Transverse colon (tissue), 4 donors: ENCODE measurements around the genes SENP3, DNAH2, TMEM88, ALOX15B and PER1.

DNA sequence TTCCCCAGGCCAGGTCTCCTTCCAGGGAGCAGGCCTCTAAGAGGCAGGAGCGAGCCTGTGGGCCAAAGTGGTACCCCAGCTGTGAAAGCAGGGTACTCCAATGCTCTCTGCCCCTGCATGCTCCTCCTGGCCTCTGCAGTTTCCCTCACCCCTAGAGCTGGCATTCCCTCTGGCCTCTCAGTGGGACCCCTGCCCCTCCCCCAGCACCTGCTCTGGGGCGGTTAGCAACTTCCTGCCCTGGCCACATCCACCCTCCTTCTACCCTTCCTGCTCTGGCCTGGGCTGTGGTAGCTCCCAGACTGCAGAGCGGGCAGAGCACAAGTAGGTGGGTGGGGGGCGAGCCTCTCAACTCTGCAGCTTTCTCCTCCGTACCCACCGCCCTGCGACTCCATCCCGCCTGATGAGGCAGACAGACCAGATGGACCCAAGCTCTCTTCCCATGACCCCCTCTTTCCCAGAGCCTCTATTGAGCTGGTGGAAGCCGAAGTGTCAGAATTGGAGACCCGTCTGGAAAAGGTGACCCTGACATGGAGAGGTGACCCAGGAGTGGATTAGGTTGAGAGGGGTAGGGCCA, 612 bp downstream of the ACAP1 start:
- PRO-cap = bidirectional peak, plus-strand start at position 297 of the sequence, minus-strand start at position 260 of the sequence
- RAMPAGE, long total RNA, 4 experiments = no peak in any of the 4 experiments

- PRO-cap = bidirectional peak, plus-strand start at chr17:7437196, minus-strand start at chr17:7437075
- RAMPAGE, long total RNA, 4 experiments = no peak in any of the 4 experiments
Measured at GRCh38 chr17:7436868-7437444, 1.7 kb downstream of the TMEM102 start.

DNA sequence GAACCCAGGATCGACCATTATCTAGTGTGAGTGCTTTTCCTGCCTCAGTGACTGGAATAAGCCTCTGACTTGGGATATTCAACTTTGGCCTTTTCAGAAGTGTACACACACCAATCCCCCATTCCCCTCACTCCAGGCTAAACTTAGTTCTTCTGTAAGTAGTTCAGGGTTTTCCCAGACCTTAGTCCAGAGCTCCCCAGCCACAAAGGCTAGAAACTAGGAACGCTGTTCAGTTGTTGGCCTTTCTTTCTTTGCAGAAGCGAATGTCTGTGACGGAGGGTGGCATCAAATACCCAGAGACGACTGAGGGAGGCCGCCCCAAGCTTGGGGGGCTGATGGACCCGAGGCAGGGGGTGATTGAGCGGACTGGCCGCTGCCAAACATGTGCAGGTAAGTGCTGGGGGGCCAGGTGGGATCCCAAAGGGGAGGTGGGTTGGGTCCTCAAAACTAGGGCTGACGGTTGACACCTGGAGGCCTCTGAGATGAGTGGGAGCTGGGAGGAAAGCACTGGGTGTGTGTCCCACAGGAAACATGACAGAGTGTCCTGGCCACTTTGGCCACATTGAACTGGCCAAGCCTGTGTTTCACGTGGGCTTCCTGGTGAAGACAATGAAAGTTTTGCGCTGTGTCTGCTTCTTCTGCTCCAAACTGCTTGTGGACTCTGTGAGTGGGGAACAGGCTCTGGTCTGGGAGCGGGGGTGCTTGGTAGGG, 14.6 kb downstream of the SLC35G6 start:
- PRO-cap = no peak
- RAMPAGE, long total RNA, 4 experiments = no peak in any of the 4 experiments

DNA sequence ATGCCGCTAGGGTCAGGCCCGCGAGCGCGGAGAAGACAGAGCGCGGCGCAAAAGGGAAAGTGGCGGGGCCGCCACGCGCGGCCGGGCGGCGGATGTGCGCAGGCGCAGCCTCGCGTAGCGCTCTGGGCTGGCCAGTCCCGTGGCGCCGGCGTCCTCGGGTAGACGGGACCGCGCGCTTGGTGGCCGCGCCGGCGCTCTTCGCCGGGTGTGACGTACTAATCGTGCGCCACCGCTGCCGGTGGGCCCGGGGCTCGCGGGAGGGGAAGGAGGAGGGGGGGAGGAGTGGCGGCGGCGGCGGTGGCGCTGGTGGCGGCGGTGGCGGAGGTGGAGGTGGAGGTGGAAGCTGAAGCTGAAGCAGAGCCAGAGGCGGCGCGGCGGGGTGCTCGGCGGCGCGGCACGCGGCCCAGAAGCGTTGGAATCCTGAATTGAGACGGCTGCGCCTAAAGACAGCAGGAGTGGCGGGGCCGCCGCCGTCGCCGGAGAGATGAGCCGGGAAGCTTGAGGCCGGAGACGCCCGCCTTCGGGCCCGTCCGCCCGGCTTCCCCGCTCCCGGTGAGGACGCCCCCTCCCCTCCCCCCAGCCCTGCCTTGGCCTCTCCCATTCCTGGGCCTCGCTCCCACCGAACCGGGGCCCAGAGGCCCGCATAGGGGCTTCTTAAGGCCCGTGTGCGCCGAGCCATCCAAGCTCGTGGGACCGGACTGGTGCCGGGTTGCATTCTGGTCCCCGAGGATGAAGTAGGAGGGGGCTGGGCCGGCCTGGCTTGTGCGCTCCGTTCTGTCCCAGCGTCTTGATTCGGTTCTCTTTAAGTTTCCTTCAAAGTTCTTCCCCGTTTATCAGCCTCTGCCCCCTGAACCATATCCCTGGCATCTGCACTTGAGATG, at the start of gene SENP3:
TSS of gene SENP3 (plus strand) at position 208 of the 881 bp plus-strand sequence.
- PRO-cap = bidirectional peak, plus-strand start at position 270 of the sequence, minus-strand start at position 124 of the sequence
- RAMPAGE, long total RNA, 4 experiments = no peak in any of the 4 experiments

GRCh38 chr17:7626173-7626847, 1.3 kb downstream of the SAT2 start:
- PRO-cap = unidirectional peak, plus-strand start at chr17:7626517
- RAMPAGE, long total RNA, 4 experiments = start-site peak on the minus strand in 1 of 4 experiments, at chr17:7626516-7626606 at its widest, 24 reads per replicate

- PRO-cap = no peak
- RAMPAGE, long total RNA, 4 experiments = no peak in any of the 4 experiments
Measured at GRCh38 chr17:7716827-7717925, at the start of gene DNAH2. Gene DNAH2 (plus strand): TSS chr17:7717744.

GRCh38 chr17:7841044-7842135, 7.4 kb downstream of the KDM6B start:
- PRO-cap = unidirectional peak, plus-strand start at chr17:7841488; unidirectional peak, plus-strand start at chr17:7841540; bidirectional peak, plus-strand start at chr17:7841945, minus-strand start at chr17:7841695
- RAMPAGE, long total RNA, 4 experiments = no peak in any of the 4 experiments

GRCh38 chr17:7842136-7842489, 8.1 kb downstream of the KDM6B start:
- PRO-cap = bidirectional peak, plus-strand start at chr17:7842349, minus-strand start at chr17:7842218
- RAMPAGE, long total RNA, 4 experiments = no peak in any of the 4 experiments

GRCh38 chr17:7854558-7855453, at the start of gene TMEM88:
Gene TMEM88 (plus strand): TSS chr17:7855066.
- PRO-cap = bidirectional peak, plus-strand start at chr17:7855066, minus-strand start at chr17:7854950
- RAMPAGE, long total RNA, 4 experiments = start-site peak on the plus strand in 2 of 4 experiments, at chr17:7855051-7855067 at its widest, 24 to 72 reads per replicate

- PRO-cap = no peak
- RAMPAGE, long total RNA, 4 experiments = no peak in any of the 4 experiments
Measured at GRCh38 chr17:7877071-7877538, 11.5 kb upstream of the CHD3 start.

DNA sequence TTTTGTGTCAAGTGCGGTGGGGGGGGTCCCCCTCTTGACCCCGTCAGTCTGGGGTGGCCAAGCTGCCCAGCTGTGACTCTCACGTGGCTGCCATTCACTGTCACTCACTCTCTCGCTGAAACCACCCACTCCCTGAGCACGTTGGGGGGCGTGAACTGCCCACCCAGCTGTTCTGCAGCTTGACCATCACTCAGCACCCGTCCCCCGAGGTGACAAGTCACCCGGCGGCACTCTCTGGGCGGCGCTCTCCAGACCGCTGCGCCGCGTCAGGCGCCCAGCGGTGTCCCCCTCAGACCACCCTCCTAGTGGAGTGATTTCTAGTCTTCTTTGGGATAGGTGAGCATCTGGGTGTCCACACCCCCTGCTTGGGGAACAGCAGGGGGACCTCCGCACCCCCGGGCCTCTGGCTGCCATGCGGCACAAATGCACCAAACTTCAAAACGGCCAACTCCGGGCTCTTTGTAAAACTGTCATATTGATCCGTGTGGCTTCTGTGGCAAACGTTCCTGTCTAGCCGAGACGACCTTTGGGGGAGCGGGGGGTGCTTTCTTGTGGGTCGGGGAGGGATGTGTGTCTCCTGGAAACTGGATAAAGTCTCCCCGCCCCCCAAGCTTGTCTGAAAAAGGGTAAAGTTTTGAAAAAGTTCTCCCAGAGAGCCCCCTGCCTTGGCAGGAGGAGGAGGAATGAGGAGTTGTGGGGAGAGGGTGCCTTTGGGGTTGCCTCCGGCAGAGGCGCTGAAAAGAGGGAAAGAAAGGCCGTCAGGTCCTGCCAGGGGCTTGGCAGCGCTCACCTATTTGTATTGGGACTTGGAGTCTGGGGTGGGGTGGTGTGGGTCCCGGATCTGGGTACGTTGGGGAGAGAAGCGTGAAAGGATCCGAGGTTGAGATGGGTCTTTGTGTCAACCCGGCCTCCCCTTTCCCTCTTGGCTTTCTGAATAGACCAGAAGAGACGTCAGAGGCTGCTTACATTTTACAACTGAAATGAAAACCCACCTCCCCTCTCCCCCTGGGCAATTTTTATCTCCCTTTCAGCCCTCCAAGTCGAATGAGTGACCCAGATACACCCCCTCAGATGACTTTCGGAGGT, 2.2 kb upstream of the CHD3 start:
- PRO-cap = bidirectional peak, plus-strand start at position 227 of the sequence, minus-strand start outside the sequence; unidirectional peak, minus-strand start at position 792 of the sequence; unidirectional peak, minus-strand start at position 924 of the sequence
- RAMPAGE, long total RNA, 4 experiments = start-site peak on the plus strand in 1 of 4 experiments, centred at position 219 of the sequence, 13 reads per replicate

DNA sequence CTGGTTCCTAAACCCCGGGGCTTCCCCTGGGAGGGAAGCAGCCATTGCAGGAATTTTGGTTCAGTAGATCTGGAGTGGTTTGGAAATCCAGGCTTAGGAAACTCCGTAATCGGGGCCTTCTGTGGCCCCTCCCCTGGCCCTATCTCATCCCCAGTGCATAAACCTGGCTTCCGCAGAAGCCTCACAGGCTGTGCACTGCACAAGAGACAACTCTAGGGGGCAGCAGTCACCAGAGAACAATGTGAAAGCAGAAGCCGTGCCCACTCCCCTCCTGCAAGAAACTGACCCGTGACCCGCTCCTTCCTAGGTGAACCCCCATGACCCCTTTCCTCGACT, 14.2 kb downstream of the GUCY2D start:
- PRO-cap = no peak
- RAMPAGE, long total RNA, 4 experiments = no peak in any of the 4 experiments

DNA sequence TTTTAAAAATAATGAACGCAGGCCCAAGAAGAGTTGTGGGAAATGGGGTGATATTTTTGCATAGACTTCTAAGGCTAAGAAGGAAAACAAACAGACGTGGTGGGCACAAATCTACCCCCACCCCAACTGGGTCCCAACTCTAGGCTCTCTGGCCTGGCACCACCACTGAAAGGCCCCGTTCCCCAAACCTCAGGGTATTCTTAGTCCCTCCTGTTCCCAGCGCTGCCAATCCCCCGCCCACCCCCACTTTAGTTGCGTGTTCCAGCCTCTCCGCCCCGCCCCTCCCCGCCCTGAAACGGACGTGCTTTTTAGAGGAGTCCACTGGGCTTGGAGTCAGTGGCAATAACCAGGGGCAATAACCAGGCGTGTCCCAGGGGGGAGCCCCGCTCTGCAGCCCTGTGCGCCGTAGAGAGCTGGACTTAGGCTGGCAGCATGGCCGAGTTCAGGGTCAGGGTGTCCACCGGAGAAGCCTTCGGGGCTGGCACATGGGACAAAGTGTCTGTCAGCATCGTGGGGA, at the start of gene ALOX15B:
TSS of gene ALOX15B (plus strand) at position 336 of the 517 bp plus-strand sequence.
- PRO-cap = bidirectional peak, plus-strand start at position 336 of the sequence, minus-strand start at position 167 of the sequence
- RAMPAGE, long total RNA, 4 experiments = no peak in any of the 4 experiments

GRCh38 chr17:8057005-8057565, 18.2 kb downstream of the ALOX15B start:
- PRO-cap = no peak
- RAMPAGE, long total RNA, 4 experiments = no peak in any of the 4 experiments

- PRO-cap = bidirectional peak, plus-strand start at chr17:8069696, minus-strand start at chr17:8069641
- RAMPAGE, long total RNA, 4 experiments = no peak in any of the 4 experiments
Measured at GRCh38 chr17:8069392-8070270, 17.9 kb downstream of the ALOX12B start.

- PRO-cap = no peak
- RAMPAGE, long total RNA, 4 experiments = no peak in any of the 4 experiments
Measured at GRCh38 chr17:8090857-8091803, 3.6 kb upstream of the ALOX12B start.

DNA sequence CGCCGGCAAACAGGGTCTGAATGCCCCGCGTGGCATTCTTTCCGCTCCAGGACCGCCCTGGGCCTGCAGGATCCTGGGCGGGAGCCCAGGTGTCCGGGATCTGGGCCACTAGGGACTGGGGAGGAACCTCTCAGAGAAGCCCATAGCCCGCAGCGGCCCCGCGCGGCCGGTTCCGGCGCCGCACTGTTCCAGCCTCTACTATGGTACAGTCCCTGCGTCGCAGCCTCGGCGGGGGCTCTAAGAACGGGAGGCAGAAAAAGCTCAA, 361 bp upstream of the ALOXE3 start:
- PRO-cap = no peak
- RAMPAGE, long total RNA, 4 experiments = no peak in any of the 4 experiments

DNA sequence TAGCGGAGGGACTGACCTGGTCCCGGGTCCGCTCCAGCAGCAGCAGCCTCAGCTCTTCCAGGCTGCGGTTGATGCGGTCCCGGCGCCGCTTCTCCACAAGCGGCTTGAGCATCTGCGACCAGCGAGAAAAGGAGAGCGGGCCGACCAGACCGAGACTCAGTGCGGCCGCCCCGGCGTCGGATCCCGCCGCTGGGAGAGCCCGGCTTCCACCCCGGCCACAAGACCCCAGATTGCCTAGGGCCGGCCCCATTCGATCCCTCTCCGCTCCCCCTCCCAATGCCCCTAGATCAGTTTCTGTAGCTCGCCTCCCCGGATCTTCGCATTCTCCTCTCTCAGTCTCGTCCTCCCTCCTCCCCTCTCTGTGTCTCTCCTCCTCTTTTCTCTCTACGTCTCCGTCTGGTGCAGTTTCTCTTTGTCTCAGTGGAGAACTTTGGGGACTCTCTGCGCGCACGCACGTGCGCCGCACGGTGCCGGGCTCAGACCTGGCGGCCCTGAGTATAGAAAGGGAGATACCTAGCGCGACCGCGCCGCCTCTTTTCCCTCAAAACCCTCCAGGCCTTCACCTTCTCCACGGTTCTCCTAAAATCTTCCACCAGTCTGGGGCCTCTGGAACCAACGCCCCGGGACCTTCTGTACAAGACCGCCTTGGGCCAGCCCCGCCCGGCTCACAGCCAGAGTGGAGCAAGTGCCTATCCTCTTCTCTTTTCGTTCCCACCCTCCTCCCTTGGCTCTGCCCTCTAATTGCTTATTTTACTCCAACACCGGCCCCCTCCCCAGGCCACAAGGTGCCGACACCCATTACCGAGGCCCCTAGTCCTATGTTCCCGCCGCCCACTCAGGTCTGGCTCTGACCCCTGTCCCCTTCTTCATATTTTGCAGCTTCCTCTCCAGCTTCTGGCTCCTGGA, 638 bp downstream of the HES7 start:
- PRO-cap = bidirectional peak, plus-strand start at position 420 of the sequence, minus-strand start at position 361 of the sequence
- RAMPAGE, long total RNA, 4 experiments = no peak in any of the 4 experiments

GRCh38 chr17:8149630-8150015, 2.6 kb downstream of the PER1 start:
- PRO-cap = no peak
- RAMPAGE, long total RNA, 4 experiments = no peak in any of the 4 experiments

DNA sequence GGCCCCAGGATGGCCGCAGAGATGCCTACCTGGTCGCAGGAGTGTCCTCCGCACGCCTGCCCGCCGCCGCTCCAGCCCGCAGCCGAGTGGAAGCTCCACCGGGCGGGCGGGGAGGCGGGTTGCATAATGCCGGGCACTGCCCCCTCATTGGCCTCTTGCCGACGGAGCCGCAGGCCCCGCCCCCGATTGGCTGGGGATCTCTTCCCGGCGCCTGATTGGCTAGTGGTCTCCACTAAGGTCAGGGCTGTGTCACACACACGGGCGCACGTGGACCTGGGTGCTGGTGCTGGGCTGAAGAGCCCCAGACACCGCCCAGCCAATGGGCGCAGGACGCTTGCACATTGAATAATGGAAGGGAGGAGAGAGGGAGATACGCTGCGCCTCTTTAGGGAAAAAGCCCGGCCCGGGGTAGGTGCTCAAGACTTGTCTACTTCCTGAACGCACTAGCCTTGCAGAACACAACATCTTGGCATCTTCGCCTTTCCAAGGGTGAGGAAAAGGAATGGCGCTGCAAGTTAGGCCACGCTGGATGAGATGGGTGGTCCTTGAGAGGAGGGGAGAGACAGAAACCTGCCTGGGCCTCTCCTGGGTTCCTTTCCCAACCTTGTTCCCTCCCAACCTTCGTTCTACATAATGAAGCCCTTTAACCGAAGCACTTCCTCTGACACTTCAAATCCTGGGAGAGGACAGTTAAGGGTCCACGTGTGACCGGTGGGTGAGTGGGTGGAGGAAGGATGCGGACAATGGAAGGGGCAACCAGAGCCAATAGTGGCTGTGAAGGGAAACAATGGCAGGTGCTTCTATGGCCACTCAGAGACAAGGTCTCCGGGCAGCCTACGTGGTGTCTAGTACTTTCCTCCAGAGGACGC, at the start of gene PER1:
TSS of gene PER1 (minus strand) at position 97 of the 869 bp plus-strand sequence.
- PRO-cap = bidirectional peak, plus-strand start at position 419 of the sequence, minus-strand start at position 84 of the sequence
- RAMPAGE, long total RNA, 4 experiments = start-site peak on the minus strand in 2 of 4 experiments, centred at positions 89 to 90 of the sequence, 56 to 71 reads per replicate